ENCODE measurements around a stretch of chr18.

DNA sequence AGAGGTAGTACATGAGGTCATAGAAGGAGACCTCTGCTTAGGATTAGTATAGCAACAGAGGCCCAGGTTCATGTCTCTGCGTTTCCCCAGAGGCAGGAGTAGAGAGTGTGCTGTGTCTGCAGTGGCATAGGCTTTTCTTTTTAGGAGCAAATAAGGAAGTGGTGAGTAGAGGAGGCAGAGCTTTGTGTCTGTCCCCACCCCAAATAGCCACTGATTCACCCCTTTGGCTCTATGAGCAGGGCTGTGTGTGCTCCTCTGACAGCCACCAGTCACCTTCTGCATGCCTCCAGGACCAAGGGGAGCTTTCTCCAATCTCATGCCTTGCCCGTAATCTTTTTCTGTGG, 23.6 kb upstream of the ELAC1 start:
- RRBS, result no CpG with 5 or more reads among the region's 2 CpGs

DNA sequence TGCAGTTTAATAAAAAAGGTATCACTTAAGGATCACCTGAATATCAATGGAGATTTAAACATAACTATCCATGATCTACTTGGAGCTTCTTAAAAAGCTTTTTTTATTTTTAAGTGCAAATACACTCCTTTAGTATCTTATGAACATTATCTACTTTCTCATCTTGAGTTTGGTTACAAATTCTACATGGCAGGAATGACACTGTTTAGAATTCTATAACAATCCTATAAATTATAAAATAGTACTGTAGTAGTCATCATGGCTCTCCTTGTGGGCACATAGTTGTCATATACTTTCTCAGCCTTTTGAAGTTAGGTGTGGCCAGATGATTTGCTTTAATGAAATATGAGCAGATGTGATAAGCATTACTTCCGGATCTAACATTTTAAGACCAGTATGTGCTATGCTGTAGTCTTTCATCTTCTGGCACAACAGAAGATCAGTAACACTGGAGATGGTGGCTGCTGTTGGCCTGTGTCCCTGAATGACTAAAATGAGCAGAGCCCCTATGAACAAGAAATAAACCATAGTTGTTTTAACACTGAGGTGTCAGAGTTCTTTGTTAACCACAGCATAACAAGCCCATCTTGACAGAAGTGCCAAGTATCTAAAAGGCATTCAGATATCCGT, 6.4 kb downstream of the MEX3C start:
- RRBS, result no CpG with 5 or more reads among the region's 2 CpGs

DNA sequence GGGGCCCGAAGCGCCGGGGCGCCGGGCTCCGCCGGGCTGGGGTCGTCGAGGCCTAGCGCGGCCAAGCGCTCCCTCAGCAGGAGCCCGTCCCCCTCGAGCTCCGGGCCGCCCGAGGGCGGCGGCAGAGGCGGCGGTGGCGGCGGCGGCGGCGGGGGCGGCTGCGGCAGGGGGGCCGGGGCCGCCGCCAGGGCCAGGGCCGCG, 478 bp downstream of the MEX3C start:
- RRBS, result 1% methylated on average over 14 of the region's 33 CpGs

- RRBS, result no CpG with 5 or more reads among the region's 6 CpGs
Measured at GRCh38 chr18:54149191-54149850, 75.1 kb downstream of the MBD2 start.

DNA sequence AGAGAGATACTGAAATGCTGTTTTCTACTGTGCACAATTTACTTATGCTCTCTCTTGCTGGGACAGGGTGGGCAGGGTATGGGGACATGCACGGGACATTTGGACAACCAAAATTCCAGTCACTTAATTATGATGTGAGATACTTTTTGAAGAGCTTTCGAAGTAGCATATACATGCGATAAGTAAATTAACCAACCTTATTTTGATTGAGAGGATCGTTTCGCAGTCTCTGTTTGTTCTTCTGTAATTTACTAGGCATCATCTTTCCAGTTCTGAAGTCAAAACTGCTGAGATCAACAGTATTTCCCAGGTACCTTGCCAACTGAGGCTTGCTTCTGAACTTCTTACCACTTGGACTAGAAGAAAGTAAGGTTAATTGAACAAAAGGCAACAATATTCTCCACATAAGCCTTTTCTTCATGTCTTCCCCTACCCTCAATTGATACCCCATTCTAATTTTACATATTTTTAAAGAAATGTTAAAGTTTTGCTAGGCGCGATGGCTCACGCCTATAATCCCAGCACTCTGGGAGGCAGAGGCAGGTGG, 19.6 kb downstream of the MBD2 start:
- RRBS, result no CpG with 5 or more reads among the region's 8 CpGs

GRCh38 chr18:54223104-54223477, 1.4 kb downstream of the MBD2 start:
- RRBS, result no CpG with 5 or more reads among the region's 4 CpGs

GRCh38 chr18:54262253-54262461, 7.2 kb upstream of the POLI start:
- RRBS, result no CpG with 5 or more reads among the region's 1 CpG

DNA sequence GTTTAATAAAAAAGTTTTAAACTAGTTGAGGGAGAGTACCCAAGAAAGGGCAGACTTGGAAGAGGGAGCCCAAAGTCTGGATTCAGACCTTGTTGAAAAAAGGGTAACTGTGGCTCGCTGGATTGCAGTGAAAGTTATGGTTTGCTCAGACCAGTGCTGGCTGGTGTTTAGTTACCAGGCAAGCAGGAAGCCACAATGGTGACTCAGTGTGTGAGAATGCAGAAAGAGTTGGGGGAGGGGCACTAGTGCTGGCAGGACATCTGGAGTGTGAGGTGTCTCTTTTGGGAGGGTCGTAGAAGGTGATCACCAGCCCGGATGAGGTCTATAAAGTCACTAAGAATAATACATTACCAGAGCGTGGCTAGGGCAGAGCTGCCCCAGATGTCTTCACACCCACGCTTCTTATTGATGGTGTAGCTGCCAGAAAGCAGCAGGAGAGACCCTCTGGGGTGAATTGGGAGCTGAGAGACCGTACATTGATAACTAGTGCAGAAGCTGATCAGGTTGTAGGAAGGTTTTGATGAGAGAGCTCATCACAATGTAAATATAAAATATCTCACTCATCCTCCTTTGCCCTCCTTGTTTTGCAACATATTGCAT, 31.1 kb downstream of the C18orf54 start:
- RRBS, result no CpG with 5 or more reads among the region's 6 CpGs

- RRBS, result no CpG with 5 or more reads among the region's 4 CpGs
Measured at GRCh38 chr18:54948059-54948442, 11.2 kb downstream of the CCDC68 start.

DNA sequence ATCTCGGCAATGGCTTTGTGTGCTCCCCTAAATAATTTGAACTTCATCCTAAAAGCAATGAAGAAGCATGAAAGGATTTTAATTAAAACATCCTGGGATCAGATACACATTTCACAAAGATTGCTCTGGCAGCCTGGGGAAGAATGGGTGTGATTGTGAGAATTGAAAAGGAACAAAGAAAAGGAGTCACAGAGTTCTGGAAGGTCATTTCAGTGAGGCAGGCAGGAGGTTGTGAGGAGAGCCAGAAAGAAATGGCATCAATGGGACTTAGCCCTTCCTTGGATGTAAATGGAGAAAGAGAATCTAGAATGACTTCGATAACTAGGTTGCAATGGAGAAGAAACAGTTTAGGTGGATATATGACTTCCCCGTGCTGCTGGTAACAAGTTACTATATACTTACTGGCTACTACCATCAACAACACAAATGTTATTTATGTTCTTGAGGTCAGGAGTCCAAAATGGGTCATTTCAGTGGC, 228.3 kb upstream of the CCDC68 start:
- RRBS, result no CpG with 5 or more reads among the region's 3 CpGs

GRCh38 chr18:55243650-55244472, 284.6 kb upstream of the CCDC68 start:
- RRBS, result no CpG with 5 or more reads among the region's 9 CpGs

- RRBS, result no CpG with 5 or more reads among the region's 3 CpGs
Measured at GRCh38 chr18:55258311-55258774, 299.1 kb upstream of the CCDC68 start.

- RRBS, result no CpG with 5 or more reads among the region's 10 CpGs
Measured at GRCh38 chr18:55287312-55287892, 300.6 kb downstream of the TCF4 start.

DNA sequence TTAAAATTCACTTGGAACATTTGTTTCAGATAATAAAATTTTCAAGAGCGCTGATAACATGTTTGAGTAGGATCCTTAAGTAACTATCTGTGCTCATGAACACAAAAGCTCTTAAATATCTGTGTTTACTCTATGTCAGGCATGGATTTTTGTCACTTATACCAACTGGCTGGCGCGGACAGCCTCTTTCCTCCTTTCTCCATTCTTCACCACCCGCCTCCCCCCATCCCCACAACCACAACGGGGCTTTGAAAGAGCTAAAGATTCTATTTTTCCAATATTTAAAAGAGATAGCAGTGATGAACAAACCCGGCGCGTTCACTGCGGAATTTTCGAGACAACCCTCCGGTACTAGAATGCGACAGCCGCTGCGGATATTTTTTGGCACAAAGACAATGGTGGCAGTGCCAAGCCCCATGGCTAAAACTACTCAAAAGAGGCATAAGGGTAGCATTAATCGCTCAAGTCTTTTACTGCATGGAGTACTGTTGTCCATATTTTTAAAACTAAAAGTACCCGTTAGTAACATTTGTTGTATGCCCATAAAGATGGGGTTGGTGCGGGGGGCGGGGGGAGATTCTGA, 181.4 kb downstream of the TCF4 start:
- RRBS, result no CpG with 5 or more reads among the region's 18 CpGs

DNA sequence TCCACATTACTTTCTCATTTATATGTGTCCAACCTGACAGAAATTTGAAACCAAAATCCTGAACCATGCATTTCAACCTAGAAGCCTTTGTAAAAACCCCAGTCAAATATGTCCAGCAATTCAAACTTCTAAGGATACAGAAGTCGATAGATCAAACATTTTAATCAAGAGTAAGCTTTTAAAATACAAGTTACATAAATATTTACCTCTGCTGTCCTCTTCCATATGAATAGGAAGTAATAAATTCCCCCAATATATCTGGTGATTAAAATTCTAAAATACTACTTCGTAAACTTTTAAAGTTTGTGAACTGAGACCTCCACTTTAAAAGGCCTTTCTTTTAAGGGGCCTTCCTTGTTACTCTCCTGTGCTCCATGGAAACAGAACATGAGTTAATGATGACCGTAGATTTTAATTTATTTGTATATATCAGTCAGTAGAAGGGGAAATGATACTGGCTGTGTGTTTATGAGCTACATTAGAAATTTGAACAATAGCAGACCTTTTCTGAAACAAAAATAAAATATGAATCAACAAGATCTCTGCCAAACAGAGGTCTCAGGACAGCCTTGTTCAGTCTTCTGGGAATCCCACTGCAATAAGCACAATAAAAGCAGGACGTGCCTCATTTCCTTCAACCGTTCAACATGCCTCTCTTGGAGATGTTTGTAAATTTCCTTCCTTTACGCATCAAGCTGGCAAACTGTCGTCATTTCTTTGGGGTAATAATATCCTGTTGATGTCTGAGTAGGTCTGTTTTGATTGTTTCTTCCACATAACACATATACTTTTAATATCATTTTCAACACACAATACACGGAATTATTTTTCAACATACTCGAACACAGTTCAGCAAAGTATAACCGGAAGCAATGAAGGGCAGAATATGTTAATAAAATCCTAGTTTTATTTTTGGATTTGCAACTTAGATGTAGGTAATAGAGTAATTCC, 77.3 kb downstream of the TCF4 start:
- RRBS, result no CpG with 5 or more reads among the region's 10 CpGs

- RRBS, result no CpG with 5 or more reads among the region's 3 CpGs
Measured at GRCh38 chr18:55848359-55848841, 260.4 kb upstream of the TCF4 start.

DNA sequence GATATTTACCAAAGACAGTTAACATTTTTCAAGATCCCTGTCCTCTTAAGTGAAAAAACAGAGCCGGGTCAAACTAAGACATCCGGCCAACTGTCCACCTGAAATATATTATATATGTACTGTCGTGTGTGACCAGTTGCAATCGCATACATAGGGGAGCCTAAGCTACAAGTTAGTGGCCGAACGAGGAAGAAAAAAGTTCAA, 910 bp downstream of the TXNL1 start:
- RRBS, result no CpG with 5 or more reads among the region's 6 CpGs

- RRBS, result no CpG with 5 or more reads among the region's 1 CpG
Measured at GRCh38 chr18:56869135-56869560, 218.0 kb downstream of the WDR7 start.

GRCh38 chr18:57691463-57692127, 70.0 kb upstream of the NARS1 start:
- RRBS, result no CpG with 5 or more reads among the region's 6 CpGs

Measured in foreskin fibroblast (primary cell).